Testis (tissue), 5 donors: Measurements from ENCODE around the gene PROSER2.

GRCh38 chr10:11736771-11737204 is 5.4 kb upstream of the ECHDC3 start:
- PRO-cap, 3 experiments, result no peak in any of the 3 experiments
- RAMPAGE, long total RNA, 2 experiments, result no peak in any of the 2 experiments
- RRBS, result no CpG with 5 or more reads among the region's 18 CpGs

- PRO-cap, 3 experiments, result peak in 3 of 3 experiments; most common plus-strand start chr10:11823356 (in 3); most common minus-strand start chr10:11823619 (in 2)
- RAMPAGE, long total RNA, 2 experiments, result no peak in any of the 2 experiments
- RRBS, result 2% methylated on average over 32 of the region's 96 CpGs
Measured at GRCh38 chr10:11823038-11823811, at the start of gene PROSER2. TSS of gene PROSER2 (plus strand) at chr10:11823356.

GRCh38 chr10:11863734-11864159 is 40.6 kb downstream of the PROSER2 start:
- PRO-cap, 3 experiments, result no peak in any of the 3 experiments
- RAMPAGE, long total RNA, 2 experiments, result no peak in any of the 2 experiments
- RRBS, result no CpG with 5 or more reads among the region's 7 CpGs

DNA sequence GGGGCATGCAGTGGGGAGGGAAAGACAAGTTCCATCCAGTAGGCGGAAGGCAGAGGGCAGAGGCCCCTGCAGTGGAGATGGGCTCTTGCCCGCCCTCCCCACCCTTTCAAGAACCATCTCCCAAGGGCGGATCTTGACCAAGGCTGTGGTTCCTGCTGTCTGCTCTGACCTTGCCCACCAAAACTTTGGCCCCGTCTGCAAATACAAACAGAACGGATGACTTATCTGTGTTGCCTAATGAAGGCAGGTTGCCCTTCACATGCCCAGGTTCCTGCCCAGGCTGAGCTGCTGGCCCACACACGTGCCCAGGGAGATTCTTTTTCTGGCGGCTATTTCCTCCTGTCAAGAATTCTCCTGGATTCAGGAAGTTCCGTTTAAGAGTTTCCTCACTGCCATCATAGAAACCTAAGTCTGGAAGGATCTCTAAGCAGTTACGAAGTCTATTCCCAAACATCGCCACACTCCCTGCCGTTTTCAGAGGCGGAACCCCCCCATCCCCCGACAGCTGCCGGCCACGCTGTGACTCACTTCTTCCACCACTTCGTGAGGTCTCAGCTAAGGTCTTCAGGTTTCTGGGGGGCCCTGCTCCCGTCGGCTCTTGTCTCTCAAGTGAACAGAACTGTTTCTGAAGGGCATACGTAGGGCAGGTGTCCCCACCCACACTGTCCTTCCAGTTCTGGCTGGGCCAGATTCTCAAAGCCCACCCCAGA is 78.4 kb downstream of the PROSER2 start:
- PRO-cap, 3 experiments, result no peak in any of the 3 experiments
- RAMPAGE, long total RNA, 2 experiments, result no peak in any of the 2 experiments
- RRBS, result no CpG with 5 or more reads among the region's 19 CpGs

DNA sequence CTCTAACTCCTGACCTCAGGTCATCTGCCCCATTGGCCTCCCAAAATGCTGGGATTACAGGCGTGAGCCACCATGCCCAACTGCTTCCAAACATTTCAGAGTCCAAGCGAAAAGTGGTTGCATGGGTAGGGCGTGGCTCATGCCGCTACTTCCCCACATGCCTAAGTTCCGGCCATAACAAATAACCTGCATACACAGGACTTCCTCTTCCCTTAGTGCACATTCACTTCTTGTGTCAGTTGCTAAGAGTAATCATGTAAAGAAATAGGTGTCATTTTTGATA is 11.4 kb upstream of the UPF2 start:
- PRO-cap, 3 experiments, result no peak in any of the 3 experiments
- RAMPAGE, long total RNA, 2 experiments, result no peak in any of the 2 experiments
- RRBS, result no CpG with 5 or more reads among the region's 5 CpGs

DNA sequence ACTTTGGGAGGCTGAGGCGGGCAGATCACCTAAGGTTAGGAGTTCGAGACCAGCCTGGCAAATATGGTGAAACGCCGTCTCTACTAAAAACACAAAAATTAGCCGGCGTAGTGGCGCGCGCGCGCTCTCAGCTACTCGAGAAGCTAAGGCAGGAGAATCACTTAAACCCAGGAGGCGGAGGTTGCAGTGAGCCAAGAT is 876 bp downstream of the NUDT5 start:
- PRO-cap, 3 experiments, result no peak in any of the 3 experiments
- RAMPAGE, long total RNA, 2 experiments, result no peak in any of the 2 experiments
- RRBS, result no CpG with 5 or more reads among the region's 13 CpGs

GRCh38 chr10:12220975-12221516 is 25.1 kb downstream of the CDC123 start:
- PRO-cap, 3 experiments, result no peak in any of the 3 experiments
- RAMPAGE, long total RNA, 2 experiments, result no peak in any of the 2 experiments
- RRBS, result no CpG with 5 or more reads among the region's 5 CpGs

- PRO-cap, 3 experiments, result peak in 2 of 3 experiments; most common minus-strand start chr10:12270932 (in 1)
- RAMPAGE, long total RNA, 2 experiments, result no peak in any of the 2 experiments
- RRBS, result no CpG with 5 or more reads among the region's 8 CpGs
Measured at GRCh38 chr10:12270814-12271361, 74.9 kb downstream of the CDC123 start.

- PRO-cap, 3 experiments, result no peak in any of the 3 experiments
- RAMPAGE, long total RNA, 2 experiments, result no peak in any of the 2 experiments
- RRBS, result no CpG with 5 or more reads among the region's 12 CpGs
Measured at GRCh38 chr10:12393308-12393947, 44.1 kb downstream of the CAMK1D start.

- PRO-cap, 3 experiments, result no peak in any of the 3 experiments
- RAMPAGE, long total RNA, 2 experiments, result no peak in any of the 2 experiments
- RRBS, result no CpG with 5 or more reads among the region's 7 CpGs
Measured at GRCh38 chr10:12457779-12458391, 108.5 kb downstream of the CAMK1D start.

GRCh38 chr10:12484570-12485876 is 135.7 kb downstream of the CAMK1D start:
- PRO-cap, 3 experiments, result no peak in any of the 3 experiments
- RAMPAGE, long total RNA, 2 experiments, result no peak in any of the 2 experiments
- RRBS, result no CpG with 5 or more reads among the region's 36 CpGs

DNA sequence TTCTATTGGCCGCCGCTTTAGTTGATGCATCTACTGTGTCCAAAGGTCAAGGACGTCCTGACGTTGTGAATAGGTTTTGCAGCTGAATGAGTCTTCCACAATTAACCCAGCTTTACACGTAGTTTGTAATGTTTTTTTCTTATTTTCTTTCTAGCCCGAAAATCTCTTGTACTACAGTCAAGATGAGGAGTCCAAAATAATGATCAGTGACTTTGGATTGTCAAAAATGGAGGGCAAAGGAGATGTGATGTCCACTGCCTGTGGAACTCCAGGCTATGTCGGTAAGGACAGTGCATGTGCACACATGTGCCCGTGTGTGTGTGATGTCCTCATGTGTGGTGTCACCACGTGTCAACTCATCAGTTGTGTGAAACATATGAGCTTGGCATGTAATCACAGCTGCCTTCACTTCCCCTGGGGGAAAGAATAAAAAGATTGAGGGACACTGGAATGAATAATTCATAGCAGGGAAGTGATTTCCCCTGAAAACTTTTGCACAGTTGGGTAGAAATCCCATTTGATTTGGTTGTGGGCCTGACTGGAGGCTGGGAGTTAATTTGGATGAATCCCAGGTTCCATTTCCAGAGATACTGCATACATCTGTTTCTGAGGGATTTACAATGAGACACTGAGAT is 231.9 kb downstream of the CCDC3 start:
- PRO-cap, 3 experiments, result no peak in any of the 3 experiments
- RAMPAGE, long total RNA, 2 experiments, result start-site peak on the plus strand in 1 of 2 experiments, centred at position 177 of the sequence, 16 reads per replicate
- RRBS, result no CpG with 5 or more reads among the region's 9 CpGs

GRCh38 chr10:13108100-13108335 is 8.1 kb downstream of the OPTN start:
- PRO-cap, 3 experiments, result no peak in any of the 3 experiments
- RAMPAGE, long total RNA, 2 experiments, result no peak in any of the 2 experiments
- RRBS, result no CpG with 5 or more reads among the region's 3 CpGs

DNA sequence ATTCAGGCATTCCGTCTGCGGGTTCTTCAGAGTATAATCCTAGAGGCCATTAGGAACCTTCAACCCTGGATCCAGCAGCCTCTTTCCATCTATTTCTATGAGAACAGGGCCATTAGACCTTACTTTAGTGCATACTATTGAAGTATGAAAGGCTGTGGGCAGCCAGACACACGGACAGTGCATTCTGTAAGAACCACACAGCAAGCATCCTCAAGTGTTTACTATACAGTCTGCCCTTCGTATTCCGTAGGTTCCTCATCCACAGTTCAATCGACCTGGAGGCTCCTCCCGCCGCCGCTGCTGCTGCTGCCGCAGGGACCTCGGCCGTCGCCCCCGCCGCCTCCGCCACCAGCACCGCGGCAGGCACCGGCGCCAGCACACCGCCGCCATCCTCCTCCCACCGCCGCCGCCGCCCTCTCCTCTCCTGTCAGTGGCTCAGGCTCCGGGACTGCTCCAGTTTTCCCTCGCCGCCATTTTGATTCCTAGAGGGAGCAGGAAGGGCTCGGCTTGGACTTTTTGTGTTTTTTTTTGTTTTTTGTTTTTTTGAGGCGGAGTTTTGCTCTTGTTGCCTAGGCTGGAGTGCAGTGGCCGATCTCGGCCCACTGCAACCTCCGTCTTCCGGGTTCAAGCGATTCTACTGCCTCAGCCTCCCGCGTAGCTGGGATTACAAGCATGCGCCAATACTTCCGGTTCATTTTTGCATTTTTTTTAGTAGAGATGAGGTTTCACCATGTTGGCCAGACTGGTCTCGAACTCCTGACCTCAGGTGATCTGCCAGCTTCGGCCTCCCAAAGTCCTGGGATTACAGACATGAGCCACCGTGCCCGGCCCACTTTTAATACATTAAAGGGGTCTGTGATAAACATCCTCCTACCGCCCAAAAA is 3.0 kb upstream of the MCM10 start:
- PRO-cap, 3 experiments, result peak in 3 of 3 experiments; most common plus-strand start position 29 of the sequence (in 2); most common minus-strand start position 391 of the sequence (in 1)
- RAMPAGE, long total RNA, 2 experiments, result no peak in any of the 2 experiments
- RRBS, result 18% methylated on average over 8 of the region's 45 CpGs

DNA sequence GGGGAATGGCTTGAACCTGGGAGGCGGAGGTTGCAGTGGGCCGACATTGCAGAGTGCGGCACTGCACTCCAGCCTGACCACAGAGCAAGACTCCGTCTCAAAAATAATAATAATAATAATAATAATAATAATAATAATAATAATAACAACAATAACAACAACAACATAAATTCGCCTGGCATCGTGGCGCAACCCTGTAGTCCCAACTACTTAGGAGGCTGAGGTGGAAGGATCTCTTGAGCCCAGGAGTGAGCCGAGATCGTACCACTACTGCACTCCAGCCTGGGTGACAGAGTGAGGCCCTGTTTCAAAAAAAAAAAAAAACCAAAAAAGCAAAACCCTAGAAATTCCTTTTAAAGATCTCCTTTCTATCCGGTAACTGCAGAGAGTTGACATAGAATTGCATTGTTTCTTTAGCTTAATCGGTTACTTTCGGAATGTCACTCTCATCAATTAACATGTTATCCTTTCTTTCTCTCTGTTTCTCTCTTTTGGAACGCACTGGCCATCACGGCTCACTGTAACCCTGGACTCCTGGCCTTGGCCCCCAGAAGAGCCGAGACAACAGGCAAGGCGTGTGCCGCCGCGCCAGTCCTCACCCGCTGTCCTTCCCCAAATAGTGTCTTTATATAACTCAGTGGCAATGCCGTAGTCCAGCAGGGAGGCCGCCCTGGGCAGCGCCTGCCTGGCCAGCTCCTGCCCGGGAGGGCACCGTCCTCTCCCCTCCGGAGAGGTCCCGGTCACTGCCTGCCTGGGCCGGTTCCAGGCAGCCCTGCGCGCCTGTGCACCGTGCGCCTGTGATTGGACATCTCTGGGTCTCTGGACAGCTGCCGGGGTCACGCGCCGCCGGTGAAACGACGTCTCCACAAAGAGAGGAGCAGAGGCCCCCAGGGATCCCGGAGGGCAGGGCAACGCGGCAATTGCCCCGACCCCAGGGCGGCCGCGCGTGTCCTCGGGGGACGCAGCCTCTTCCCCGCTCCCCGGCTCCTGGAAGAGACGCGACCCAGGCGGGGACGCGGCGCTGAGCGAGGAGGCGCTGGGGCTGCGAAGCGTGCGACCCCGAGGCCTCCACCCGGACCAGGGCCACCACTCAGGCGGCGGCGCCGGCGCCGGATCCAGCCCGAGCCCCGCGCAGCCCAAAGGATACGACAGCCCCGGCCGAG is 662 bp downstream of the PHYH start:
- PRO-cap, 3 experiments, result peak in 3 of 3 experiments; most common plus-strand start position 550 of the sequence (in 3); most common minus-strand start position 618 of the sequence (in 2)
- RAMPAGE, long total RNA, 2 experiments, result start-site peak on the minus strand in 2 of 2 experiments, centred at positions 730 to 746 of the sequence, 18 to 21 reads per replicate
- RRBS, result under 1% methylated on average over 29 of the region's 76 CpGs

GRCh38 chr10:13440194-13440746 is 88.5 kb downstream of the BEND7 start:
- PRO-cap, 3 experiments, result no peak in any of the 3 experiments
- RAMPAGE, long total RNA, 2 experiments, result no peak in any of the 2 experiments
- RRBS, result no CpG with 5 or more reads among the region's 27 CpGs

DNA sequence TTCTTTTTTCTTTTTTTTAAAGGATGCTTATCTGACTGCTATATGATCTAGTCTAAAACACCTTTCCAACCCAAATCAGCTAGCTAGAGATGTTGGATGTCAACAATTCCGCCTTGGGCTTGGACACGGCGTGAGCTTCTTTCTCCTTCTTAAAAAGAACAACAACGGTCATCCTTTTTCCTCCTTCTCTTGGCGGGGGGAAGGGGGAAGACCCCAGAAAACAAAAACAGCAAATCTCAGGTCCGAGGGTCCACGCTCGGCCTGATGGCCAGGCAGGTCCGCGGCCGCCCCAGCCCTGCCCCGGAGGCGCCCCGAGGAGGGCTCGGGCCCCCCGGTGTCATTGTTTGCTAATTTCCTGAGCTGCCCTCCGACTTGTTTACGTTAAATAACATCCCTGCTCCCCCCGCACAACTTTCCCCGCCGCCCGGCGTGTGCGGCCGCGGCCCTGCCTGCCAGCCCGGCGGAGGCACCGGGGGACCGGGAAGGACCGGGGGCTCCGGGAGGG is 876 bp downstream of the BEND7 start:
- PRO-cap, 3 experiments, result peak in 1 of 3 experiments; most common minus-strand start position 308 of the sequence (in 1)
- RAMPAGE, long total RNA, 2 experiments, result start-site peak on the minus strand in 1 of 2 experiments, centred at position 308 of the sequence, 69 reads per replicate
- RRBS, result 2% methylated on average over 6 of the region's 32 CpGs

DNA sequence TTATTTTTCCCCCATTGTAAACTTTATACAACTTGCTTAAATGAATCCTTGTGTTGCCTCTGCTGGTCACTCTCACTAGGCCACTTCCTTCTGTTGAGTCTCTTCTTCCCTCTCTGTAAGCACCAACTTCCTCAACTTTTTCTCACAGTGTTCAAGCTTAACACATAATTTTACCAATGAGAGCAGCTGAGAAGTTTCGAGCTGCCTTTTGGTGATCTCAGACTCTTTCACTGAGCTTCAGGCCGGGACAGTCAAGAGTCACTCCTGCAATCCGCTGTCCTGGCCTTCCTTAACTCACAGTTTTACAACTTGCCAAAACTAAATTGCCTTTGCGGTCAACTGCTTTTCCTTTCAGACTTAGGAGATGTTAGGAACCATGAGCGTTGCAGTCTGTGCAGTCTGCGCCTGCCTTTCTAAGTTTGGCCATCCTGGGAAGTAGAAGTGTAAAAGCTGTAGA is 47.5 kb downstream of the PRPF18 start:
- PRO-cap, 3 experiments, result no peak in any of the 3 experiments
- RAMPAGE, long total RNA, 2 experiments, result no peak in any of the 2 experiments
- RRBS, result no CpG with 5 or more reads among the region's 6 CpGs

- PRO-cap, 3 experiments, result no peak in any of the 3 experiments
- RAMPAGE, long total RNA, 2 experiments, result no peak in any of the 2 experiments
- RRBS, result no CpG with 5 or more reads among the region's 7 CpGs
Measured at GRCh38 chr10:13717585-13717895, 130.8 kb downstream of the PRPF18 start.

GRCh38 chr10:13820921-13821423 is 234.2 kb downstream of the PRPF18 start:
- PRO-cap, 3 experiments, result peak in 2 of 3 experiments; most common minus-strand start chr10:13821080 (in 2)
- RAMPAGE, long total RNA, 2 experiments, result no peak in any of the 2 experiments
- RRBS, result 75% methylated on average over 6 of the region's 13 CpGs